Peritoneum (tissue), 1 donor: Measurements from ENCODE around the genes VPS4A and PDPR.

- PRO-cap = no peak
These were observed 46.8 kb upstream of the VPS4A start for GRCh38 chr16:69264282-69264918.

DNA sequence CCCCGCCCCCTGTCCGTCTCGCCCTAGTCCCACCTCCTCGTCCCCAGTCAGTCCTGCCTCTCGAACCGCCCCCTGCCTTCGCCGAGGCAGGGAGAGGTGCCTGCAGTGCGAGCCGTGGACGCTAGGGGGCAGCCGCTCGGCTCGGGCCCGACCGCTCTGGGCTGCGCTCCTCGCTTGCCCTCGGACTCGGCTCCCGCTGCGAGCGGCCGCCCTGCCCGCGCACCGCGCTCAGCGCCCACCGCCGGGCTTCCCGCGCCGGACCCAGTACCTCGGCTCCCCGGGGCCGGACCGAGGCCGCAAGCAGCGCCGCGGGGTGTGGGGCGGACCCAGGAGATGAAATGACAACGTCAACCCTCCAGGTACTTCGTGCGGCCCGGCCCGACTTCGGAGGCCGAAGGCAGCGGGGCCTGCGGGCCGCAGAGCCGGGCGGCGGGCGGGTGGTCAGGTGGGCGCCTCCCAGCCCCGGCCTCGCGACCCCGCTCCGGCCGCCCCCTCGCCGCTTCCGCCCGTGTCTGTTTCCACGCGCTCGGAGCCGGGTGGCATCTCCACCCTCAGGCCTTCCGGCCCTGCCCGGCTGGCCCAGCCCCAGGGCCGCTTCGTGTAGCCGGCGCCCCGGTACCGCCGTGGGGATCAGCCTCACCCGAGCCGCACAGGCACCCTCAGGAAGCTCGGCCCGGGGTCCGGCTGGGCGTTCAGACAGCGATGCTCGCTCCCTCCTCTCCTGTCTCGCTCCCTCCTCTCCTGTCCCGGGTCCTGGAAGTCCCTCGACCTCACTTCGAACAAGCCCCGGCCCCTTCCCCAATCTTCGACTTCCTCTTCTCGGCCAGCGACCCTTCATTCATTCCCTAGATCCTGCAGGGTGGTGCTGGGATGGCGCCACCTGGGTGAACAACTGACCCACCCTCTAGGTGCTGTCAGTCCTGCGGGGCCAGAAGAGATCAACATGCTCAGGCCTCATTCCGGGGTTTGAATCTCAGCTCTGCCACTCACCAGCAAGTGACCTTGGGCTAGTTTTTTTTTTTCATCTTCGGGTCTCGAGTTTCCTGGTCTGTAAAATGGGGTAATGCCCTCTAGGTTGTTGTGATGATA, at the start of gene VPS4A:
VPS4A (plus strand) TSS at position 177 of the 1,089 bp plus-strand sequence.
- PRO-cap = no peak

DNA sequence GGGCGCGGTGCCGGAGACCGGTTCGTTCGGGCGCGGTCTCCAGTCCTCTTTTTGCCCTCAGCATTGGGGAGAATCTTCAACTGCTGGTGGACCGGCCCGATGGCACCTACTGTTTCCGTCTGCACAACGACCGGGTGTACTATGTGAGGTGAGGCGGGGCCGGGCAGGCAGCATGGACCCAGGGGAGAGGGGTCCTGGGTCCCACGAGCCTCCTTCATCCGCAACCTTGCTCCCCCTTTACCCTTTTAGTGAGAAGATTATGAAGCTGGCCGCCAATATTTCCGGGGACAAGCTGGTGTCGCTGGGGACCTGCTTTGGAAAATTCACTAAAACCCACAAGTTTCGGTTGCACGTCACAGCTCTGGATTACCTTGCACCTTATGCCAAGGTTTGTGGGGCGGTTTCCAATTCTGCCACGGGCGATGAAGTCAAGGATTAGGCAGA, 395 bp downstream of the NIP7 start:
- PRO-cap = no peak

DNA sequence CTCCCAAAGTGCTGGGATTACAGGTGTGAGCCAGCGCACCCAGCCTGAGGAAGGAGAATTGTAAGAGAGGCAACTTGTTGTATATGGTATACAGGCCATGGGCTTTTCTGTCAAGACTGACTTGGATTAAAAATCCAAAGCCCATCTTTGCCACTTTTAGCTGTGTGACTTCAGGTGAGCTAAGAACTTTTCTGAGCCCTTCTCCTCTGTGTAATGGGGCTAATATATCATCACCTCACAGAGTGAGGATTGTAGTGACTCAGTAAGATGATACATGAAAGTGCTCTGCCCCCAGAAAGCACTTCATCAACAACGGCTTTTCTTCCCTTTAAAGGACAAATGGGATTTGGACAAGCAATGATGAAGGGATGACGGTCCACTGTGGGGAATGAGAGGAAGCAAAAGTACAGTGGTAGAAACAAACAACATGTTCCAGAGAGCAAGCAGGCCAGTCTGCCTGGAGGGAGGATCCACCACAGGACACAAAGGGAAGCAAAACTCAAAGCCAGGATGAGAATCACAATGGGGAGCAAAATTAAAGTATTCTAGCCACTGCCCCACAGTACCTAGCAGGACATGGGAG, 14.3 kb upstream of the TMED6 start:
- PRO-cap = no peak

- PRO-cap = no peak
These were observed 1.3 kb upstream of the CYB5B start for GRCh38 chr16:69423026-69423701.

- PRO-cap = no peak
These were observed 4.7 kb downstream of the CYB5B start for GRCh38 chr16:69428962-69429770.

DNA sequence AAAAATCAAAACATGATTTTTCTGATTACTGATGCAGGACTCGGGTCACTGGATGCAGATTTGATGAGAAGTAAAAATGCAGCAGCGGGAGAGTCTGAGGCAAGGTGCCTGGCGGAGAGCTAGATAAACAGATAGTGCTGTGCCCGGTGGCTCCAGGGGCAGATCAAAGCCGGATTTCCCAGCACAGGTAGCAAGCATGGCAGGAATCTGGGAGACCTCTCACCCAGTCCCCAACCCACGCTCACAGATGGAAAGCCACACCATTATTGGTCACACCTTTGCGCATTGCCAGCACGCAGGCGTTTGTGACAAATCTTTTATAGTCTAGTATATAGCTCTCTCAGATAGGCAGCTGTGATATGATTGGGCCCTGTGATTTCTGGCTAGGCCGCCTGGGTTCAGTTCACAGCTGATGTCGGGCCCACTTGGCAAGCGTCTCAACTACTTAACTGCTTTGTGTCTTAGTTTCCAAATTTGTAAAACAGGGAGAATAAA, 42.2 kb upstream of the NFAT5 start:
- PRO-cap = no peak

DNA sequence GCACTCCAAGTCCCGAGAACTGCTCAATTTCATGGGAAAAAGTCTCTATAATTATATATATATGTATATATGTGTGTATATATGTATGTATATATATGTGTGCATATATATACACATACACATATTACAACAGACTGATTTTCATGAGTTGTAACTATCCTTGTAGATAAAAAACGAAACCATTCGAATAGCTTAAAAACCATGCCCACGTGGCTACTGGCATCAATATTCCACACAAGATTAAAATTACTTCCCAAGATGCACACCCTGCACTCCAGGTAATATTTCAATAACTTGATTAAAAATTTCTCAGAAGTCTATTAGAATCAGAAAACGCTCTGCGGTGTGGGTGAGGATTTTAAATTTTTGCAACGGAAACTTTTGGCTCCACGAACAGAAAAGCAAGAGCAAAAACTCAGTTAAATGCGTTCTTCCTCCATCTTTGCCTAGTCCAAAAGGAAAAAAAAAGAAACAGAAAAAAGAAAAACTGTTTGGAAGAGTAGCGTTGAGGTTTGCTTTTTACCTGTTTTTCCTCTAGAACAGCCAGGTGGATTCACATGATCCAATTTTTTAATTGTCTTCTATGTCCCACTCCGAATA, 939 bp upstream of the NFAT5 start:
- PRO-cap = no peak

DNA sequence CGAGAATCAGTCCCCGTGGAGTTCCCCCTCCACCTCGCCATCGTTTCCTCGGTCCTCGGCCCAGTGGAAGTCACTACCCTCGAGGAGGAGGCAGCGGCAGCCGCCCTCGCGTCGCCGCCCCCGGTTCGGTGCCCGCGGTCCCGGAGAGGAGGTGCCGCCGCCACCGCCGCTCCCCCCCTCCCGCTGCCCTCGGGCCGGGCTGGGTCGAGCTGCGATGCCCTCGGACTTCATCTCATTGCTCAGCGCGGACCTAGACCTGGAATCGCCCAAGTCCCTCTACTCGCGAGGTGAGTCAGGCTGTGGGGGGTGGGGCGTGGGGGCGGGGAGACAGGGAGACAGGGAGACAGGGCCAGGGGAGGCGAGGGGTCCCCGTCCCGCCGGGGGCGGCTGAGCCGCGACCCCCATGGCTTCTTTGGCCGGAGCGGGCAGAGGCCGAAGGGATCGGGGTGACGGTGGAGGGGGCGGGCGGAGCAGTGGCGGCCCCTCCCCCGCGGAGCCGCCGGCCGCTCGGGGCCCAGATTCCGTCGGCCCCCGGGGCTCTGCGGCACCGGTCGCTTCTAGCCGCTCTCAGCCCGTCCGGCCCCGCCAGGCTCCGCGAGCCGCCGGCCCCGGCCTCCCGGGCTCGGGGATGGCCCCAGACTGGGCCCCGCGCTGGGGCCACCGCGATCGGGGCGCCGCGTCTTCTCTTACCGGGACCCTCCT, 473 bp downstream of the NFAT5 start:
- PRO-cap = no peak

DNA sequence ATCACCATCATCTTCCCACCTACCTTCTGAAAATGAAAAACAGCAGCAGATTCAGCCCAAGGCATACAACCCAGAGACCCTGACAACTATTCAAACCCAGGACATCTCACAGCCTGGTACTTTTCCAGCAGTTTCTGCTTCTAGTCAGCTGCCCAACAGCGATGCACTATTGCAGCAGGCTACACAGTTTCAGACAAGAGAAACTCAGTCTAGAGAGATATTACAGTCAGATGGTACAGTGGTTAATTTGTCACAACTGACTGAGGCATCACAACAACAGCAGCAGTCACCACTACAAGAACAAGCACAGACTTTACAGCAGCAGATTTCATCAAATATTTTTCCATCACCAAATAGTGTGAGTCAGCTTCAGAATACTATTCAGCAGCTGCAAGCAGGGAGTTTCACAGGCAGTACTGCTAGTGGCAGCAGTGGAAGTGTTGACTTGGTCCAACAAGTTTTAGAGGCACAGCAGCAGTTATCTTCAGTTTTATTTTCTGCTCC, 34.5 kb downstream of the NQO1 start:
- PRO-cap = no peak

DNA sequence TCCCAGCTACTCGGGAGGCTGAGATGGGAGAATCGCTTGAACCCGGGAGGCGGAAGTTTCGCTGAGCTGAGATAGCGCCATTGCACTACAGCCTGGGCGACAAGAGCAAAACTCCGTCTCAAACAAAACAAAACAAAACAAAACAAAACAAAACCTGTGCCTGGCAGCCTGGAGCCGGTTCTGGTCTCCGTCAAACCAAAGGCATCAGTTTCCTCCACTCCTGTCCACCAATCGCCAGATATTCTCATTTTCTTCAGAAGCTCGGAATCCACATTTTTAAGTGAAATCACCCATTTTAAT, 655 bp downstream of the NQO1 start:
- PRO-cap = no peak

- PRO-cap = no peak
These were observed 91.5 kb upstream of the CLEC18A start for GRCh38 chr16:69859550-69860198.

GRCh38 chr16:69887990-69888597, 63.0 kb upstream of the CLEC18A start:
- PRO-cap = no peak

DNA sequence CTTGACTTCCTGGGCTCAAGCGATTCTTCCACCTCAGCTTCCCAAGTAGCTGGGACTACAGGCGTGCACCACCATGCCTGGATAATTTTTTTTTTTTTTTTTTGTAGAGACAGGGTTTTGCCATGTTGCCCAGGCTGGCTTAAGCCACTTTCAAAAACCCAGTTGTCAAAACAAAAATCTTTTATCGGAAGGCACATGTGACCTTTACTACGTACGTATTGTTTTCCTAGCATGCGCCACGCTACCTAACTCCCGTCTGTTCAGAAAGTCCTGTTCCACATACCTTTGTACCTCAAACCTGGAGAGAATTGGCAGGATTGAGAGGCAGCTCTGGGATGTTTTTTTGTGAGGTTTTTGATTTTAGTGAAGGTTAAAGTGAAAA, 61.1 kb upstream of the CLEC18A start:
- PRO-cap = no peak

GRCh38 chr16:69990269-69990637, 39.1 kb downstream of the CLEC18A start:
- PRO-cap = no peak

DNA sequence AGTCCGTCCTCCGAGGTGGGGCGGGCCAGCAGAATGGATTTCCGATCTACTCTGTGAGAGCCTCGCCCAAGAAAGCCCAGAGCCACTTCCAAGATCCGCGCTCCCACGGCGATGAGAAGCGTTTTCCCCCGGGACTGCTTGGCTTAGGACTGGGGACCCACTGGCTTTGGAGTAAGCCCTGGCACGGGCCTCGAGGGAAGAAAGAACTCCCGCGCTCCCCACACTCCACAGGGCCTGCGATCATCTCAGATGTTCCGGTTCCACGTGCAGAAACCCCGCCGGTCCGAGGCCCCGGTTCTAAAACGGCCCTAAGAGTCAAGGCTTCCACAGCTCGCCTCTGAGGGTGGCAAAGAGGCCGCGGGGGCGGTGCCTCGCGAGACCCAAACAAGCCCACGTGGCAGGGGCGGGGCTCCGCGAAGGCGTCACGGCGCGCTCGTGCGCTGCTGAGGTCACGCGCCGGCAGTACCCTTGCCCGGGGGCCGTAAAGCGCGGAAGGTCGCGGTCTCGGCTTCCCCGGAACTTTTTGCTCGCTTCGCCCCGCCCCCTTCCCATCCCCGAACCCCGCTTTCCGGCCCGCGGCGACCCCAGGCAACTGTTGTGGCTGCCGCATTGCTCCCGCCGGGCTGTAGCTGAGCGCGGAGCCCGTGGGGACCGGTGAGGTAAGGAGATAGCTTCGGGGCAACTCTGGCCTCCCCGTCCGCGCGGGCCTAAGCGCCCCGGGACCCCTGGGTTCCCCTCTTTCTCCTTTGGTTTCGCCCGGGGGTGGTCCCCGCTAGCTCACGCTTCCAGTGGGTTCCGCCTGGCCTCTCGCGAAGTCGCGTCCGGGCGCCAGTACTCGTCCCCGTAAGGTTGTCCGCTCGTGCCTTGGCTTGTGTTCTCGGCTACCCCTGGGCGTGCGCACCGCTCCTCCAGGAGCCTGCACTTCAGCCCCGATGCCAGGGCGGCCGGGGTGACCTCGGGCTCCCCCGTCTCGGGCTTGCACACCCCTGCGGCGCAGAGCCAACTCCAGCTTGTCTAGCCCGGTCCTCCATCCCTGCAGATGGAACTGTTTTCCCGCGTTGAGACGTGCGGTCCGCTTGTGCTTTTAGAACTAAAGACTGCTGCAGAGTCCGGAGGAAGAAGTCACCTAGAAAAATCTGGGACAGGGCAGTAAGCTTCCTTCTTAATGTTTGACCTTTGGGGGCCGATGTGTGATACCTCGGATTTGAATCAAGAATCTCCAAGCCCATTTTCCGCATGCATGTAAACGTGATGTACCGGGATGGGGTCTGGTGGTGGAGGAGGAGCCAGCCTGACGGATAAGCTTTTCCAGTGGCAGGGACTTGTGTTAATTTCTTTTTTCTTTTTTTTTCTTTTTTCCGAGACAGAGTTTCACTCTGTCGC, at the start of gene PDPR:
PDPR (plus strand) TSS at position 551 of the 1,383 bp plus-strand sequence.
- PRO-cap = no peak

- PRO-cap = no peak
These were observed 506 bp downstream of the EXOSC6 start for GRCh38 chr16:70251033-70251835.

GRCh38 chr16:70252287-70252390, 399 bp upstream of the EXOSC6 start:
- PRO-cap = no peak

DNA sequence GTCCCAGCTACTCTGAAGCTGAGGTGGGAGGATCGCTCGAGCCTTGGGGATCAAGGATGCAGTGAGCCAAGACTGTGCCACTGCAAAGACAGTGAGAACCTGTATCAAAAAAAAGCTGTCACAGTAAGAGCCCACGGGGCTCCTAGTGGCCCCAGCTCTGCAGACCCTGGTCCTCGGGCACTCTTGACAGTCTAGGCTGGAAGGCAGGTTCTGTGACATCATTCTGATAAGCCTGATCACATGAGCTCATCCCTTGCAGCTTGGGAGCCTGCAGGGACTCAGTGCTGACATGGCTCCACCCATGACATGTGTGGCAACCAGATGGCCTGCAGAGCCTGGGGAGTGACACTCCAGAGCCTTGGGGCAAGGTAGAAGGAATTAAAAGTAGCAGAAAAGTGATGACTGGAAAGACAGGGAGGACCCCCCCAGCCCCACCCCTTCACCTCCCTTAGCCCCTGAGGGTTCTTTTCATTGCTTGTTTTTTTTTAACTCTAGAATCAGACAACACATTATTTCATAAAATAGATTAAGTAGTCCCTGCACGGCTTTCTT, 42.3 kb downstream of the ST3GAL2 start:
- PRO-cap = no peak

DNA sequence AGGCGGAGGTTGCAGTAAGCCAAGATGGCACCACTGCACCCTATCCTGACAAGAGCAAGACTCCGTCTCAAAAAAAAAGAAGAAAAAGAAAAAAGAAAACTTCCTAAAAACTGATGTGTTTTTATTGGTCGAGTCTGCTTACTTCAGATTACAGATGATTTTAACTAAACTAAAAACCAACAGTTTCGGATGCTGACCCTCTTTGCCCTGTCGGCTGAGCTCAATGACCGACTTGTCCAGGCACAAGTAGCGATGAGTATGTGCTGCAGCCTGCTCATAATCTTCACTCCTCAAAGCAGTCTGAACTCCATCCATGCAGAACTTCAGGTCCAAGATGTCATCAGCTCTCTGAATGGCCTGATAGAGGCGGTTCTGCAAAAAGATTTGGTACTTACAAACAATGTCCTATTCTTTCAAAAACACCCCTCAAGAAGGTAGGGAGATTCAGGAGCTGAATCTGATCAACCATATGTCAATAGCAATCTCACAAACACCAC, 9.2 kb downstream of the COG4 start:
- PRO-cap = no peak